ENCODE measurements around a stretch of chr10.

GRCh38 chr10:70404648-70405123, 741 bp downstream of the EIF4EBP2 start:
- PRO-cap, result no peak
- RRBS, 2 experiments, result 4 to 5% methylated on average over 7 to 9 of the region's 35 CpGs

GRCh38 chr10:70458017-70458912, 16.8 kb upstream of the NODAL start:
- PRO-cap, result no peak
- RRBS, 2 experiments, result 5 to 31% methylated on average over 29 of the region's 64 CpGs

DNA sequence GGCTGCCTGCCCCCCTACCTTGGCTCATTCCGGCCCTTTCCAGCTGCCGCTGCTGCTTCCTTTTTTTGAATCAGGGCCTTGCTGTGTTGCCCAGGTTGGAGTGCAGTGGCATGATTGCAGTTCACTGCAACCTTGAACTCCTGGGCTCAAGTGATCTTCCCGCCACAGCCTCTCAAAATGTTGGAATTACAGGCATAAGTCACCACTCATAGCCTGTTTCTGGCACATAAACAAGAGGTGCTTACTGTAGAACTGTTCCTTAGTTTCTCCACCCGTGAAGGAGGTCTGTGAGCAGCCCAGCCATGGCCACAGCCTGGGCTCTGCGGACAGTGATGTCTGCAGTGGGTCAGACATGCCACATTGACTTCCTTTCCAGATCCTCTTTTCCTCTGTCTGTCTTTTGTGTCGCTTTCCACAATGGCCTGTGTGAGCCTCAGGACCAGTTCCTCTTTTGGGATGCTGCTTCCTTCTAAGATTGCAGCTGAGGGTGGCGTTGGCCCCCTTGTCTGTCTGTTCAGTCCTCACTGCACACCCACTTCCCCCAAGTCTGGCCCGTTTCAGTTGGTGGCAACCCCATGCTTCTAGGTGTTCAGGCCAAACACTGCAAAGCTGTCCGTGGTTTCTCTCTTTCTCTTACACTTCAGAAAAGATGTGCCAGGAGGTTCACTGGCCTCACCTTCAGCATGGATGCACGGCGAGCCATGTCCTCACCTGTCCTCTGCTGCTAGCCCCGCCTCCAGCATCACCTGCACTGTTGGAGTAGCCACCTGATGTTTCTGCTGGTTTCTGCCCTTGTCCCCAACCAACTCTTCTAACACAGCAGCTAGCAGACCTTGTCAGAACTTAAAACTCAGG, 14.7 kb downstream of the PALD1 start:
- PRO-cap, result no peak
- RRBS, 2 experiments, result no CpG with 5 or more reads among the region's 12 CpGs

- PRO-cap, result no peak
- RRBS, 2 experiments, result no CpG with 5 or more reads among the region's 10 CpGs
These were observed 26.4 kb downstream of the PRF1 start for GRCh38 chr10:70576000-70576769.

GRCh38 chr10:70662301-70662644, 10.0 kb upstream of the ADAMTS14 start:
- PRO-cap, result no peak
- RRBS, 2 experiments, result no CpG with 5 or more reads among the region's 8 CpGs

GRCh38 chr10:70753871-70754385, 31.2 kb downstream of the TBATA start:
- PRO-cap, result no peak
- RRBS, 2 experiments, result 85 to 91% methylated on average over 1 of the region's 10 CpGs

DNA sequence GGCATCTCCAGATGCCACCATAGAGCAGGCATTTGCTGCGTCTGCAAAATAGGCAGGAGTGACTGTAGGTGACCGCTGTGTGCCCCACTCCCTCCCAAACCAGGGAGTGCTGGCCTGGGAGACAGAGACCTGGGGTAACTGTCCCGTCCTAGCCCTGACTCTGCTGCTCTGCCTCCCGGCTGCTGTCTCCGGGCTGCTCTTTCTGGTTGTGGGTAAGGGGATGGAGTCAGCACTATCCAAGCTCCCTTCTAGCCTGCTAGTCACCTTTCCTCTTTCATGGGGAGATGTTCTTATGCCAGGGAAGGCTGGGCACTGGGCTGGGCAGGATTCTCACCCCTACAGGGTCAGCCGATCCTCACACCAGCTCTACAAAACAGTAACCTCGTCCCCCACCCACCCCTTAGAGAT, 29.5 kb upstream of the PCBD1 start:
- PRO-cap, result no peak
- RRBS, 2 experiments, result no CpG with 5 or more reads among the region's 7 CpGs

- PRO-cap, result no peak
- RRBS, 2 experiments, result no CpG with 5 or more reads among the region's 10 CpGs
These were observed 147.8 kb upstream of the UNC5B start for GRCh38 chr10:71064544-71065010.

DNA sequence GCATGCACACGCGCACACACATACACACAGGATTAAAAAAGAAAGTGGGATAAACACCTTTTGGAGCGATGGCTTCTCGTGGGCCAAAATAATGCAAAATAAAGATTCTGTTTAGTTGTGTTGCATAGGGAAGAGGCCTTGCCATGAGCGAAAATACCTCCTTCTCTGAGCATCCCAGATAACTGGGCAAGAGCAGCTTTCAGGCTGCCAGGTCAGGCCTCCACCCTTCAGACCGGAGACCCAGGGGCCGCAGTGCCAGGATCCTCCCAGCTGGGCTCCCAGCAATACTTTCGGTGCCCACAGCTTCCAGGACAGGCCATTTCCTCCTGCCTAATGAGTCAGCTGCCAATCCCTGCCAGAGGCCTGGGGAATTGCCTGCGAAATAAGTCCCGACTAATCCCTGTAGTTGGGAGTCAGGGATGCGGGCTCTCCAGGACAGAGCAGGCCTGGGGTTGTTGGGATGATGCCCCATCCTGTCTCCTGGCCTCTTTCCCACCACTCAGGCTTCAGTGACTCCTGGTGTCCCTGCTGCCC, 143.6 kb upstream of the UNC5B start:
- PRO-cap, result no peak
- RRBS, 2 experiments, result no CpG with 5 or more reads among the region's 11 CpGs

- PRO-cap, result no peak
- RRBS, 2 experiments, result no CpG with 5 or more reads among the region's 11 CpGs
These were observed 19.8 kb downstream of the UNC5B start for GRCh38 chr10:71232043-71232784.

- PRO-cap, result no peak
- RRBS, 2 experiments, result no CpG with 5 or more reads among the region's 16 CpGs
These were observed 50.3 kb upstream of the SLC29A3 start for GRCh38 chr10:71268667-71269344.

DNA sequence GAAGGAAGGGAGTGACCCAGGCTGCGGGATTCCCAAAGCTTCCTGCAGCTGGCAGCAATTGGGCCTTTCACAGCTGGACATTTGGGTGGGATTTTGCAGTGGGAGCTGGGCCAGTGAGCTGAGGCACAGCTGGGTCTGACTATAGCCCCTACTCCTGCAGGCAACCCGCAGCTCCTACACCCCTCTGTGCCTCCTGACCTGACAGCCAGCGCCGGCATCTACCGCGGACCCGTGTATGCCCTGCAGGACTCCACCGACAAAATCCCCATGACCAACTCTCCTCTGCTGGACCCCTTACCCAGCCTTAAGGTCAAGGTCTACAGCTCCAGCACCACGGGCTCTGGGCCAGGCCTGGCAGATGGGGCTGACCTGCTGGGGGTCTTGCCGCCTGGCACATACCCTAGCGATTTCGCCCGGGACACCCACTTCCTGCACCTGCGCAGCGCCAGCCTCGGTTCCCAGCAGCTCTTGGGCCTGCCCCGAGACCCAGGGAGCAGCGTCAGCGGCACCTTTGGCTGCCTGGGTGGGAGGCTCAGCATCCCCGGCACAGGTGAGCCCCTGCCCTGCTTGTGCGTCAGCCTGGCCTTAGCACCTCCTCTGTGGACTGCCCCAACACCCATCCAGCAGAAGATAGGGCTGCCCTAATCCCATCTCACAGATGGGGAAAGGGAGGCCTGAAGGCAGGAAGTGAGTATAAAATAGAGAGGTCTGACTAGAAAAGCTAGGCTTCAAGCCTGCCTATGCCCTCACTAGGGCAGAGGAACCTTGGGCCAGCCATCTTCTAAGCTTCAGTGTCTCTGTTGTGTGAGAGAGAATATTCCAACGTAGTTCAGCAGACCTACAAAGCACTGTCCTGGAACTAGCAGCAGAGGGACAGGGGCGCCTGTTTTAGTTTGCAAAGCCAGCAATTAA, 27.5 kb upstream of the SLC29A3 start:
- PRO-cap, result no peak
- RRBS, 2 experiments, result no CpG with 5 or more reads among the region's 23 CpGs

- PRO-cap, result no peak
- RRBS, 2 experiments, result no CpG with 5 or more reads among the region's 3 CpGs
These were observed 26.0 kb downstream of the SLC29A3 start for GRCh38 chr10:71345041-71345487.

GRCh38 chr10:71378609-71379082, 18.1 kb upstream of the CDH23 start:
- PRO-cap, result no peak
- RRBS, 2 experiments, result no CpG with 5 or more reads among the region's 4 CpGs

GRCh38 chr10:71547880-71548627, 151.3 kb downstream of the CDH23 start:
- PRO-cap, result no peak
- RRBS, 2 experiments, result no CpG with 5 or more reads among the region's 20 CpGs

GRCh38 chr10:71597516-71598527, 121.8 kb downstream of the C10orf105 start:
- PRO-cap, result no peak
- RRBS, 2 experiments, result no CpG with 5 or more reads among the region's 13 CpGs

GRCh38 chr10:71613332-71613938, 106.1 kb downstream of the C10orf105 start:
- PRO-cap, result no peak
- RRBS, 2 experiments, result no CpG with 5 or more reads among the region's 7 CpGs

DNA sequence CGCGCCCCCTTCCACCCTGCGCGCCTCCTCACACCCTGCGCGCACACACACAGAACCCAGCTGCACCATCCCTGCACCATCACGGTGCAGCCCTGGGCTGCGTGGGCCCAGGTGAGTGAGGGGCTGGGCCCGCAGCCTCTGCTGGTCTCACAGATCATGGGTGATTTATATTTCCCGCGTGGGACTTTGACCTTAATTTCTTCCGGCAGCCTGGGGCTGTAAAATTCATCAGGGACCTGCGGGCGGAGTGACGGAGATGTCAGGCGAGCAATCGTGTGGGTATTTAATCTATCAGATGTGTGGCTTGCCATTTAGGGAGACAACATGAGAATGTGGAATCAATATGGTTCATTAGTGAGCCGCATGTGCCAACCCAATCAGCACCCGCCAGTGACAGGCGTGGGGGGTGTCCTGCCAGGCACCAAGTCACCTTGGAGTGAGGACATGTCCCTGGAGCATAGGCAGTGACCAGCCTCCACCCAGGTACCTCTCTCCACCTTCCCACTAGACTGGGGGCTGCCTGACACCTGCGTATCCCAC, 57.6 kb downstream of the C10orf105 start:
- PRO-cap, result no peak
- RRBS, 2 experiments, result no CpG with 5 or more reads among the region's 21 CpGs

DNA sequence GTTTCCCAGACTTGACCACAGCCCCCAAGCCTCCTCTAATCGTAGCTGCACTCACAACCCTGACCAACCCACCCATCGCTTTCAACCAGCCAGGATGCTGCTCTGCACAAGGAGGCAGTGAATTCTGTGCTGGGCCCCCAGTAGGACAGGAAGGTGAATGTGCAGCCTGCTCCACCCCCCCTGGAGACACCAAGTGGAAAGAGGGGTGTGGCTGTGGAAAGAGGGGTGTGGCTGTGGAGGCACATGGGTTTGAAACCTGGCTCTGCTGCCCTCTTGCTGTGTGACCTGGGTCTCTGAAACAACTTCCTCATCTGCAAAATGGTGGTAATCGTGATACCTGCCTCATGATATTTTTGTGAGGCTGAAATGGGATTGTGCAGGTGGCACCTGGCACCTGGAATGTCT, 35.3 kb downstream of the C10orf105 start:
- PRO-cap, result no peak
- RRBS, 2 experiments, result no CpG with 5 or more reads among the region's 3 CpGs

- PRO-cap, result no peak
- RRBS, 2 experiments, result no CpG with 5 or more reads among the region's 9 CpGs
These were observed 22.3 kb downstream of the VSIR start for GRCh38 chr10:71750983-71751533.

Measured in HEK293 (cell line).